Hair follicular keratinocyte (primary cell): ENCODE measurements around a stretch of chr3.

DNA sequence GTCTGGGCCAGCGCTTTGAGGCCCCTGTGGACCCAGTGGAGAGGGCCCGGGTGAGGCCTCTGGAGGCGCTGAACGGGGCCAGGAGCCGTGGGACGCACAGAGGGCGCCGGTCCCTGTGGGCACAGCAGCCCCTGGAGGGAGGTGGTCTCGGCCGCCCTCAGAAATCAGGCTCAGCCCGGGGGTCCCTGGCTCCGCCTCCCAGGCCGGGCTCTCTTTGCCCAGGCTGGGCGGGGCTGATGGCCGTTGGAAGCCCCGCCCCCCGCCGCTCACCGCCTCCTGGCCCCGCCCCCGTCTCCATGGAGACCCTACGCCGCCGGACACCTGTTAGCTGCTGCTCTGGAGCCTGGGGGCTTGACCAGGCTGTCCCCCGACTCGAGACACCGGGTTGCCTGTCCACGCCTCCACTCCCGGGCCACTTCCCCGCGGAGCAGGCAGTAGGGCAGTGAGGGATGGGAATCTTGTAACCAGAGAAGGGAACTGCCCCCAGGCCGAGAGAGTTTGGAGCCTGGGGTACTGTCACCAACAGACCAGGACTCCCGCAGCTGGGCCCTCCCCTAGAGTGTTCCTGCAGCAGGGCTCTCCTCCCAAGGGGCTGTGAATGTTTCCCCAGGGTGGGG lies 27.7 kb upstream of the RPL32 start:
- RAMPAGE, long total RNA = no peak

DNA sequence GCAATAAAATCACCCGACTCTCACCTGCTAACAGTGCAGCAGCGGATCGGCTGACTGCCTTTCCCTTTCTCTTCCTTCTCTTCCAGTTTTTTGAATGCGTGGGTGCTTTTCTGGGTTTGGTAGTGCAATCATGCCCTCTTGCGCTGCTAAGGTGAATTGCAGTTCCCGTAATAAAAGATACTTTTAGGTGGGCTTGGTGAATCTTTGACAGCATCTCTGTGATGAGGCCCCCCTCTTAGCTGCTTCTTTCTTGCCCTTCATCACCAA lies 50.6 kb upstream of the RPL32 start:
- RAMPAGE, long total RNA = no peak

GRCh38 chr3:12897295-12897884 lies 56.0 kb upstream of the RPL32 start:
- RAMPAGE, long total RNA = no peak

DNA sequence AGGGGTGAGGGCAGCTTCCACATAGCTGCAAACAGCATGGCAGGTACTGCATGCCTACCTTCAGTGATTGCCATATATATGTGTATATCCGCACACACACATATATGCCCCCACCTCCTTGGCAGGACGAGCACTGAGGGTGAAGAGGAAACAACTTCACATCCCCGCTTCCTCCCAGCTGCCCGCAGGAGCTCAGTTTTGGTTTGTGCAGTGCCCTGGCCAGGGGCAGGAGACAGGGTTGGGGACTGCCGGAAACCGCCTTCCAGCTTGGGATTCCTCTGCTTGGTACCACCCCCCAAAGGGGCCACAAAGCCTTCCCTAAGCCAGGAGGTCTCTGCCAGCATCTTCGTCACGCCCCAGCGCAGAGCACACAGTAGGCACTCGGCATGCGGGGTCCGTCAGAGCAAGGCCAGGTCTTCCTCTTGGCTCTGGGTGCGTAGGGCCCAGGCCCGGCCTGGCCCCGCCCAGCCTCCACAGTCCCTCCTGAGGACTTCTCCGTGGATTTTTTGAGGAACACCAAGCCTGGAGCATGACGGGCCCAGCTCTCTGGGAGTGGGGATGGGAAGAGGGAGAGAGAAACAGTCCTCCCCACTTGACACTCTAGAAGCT lies 61.9 kb upstream of the RPL32 start:
- RAMPAGE, long total RNA = no peak

DNA sequence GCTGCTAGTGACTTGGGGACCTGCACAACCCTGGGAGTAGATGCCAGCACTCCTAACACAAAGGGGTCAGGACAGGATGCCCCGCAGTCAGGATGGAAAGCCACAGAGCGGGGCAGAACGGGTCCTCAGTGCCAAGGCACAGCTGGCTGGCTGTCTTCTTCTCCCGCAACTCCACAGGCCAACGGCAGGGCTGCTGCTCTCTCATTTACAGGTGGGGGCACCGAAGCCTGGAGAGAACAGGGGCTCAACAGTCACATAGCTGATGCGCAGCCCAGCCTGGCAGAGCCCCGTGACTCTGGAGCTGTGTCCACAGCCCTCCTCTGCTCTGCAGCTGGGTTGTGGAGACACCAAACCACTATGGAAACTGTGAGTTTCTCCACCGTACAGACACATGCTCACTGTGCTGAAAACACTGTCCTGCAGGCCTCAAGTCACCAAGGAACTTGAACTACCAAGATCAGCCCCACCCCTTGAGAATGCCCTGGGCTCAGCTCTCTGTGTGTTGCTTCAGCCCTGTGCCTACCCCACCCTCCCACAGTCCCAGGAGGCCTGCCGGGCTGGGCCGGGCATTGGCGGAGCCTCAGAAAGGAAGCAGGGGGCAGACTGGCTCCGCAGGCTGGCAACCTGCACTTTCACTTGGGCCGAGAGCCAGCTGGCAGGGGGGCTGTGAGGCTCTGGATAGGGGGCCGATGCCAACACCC lies 113.6 kb upstream of the RPL32 start:
- RAMPAGE, long total RNA = no peak

DNA sequence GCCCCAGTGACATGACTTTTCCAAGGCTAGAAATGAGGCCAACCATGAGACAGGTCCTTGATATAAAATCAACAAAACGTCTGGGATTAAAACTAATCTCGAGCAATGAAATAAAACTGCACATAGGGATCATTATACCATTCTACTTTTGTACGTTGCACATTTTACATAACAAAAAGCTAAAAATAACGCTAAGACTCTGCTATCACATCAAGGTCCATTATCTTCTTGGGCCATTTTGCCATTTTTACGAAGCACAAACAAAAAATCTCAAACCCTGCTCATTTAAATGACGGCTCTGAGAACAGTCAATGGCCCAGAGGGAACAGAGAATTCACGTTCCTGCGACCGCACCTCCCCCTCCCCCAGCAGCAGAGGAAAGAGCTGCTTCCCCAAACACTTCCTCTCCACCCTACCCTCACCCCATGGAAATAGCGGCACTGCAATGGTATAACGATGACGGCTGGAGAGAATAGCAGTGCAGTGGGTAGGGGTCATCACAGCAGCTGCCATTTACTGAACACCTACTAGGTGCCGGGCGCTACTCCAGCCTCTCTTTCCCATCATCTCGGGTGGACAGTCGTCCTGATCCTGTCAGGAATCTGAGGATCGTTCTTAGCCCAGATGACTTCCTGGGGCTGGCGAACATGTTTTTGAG lies 113.4 kb downstream of the IQSEC1 start:
- RAMPAGE, long total RNA = no peak

GRCh38 chr3:12970385-12971102 lies 102.7 kb downstream of the IQSEC1 start:
- RAMPAGE, long total RNA = no peak

- RAMPAGE, long total RNA = no peak
These were observed 80.1 kb downstream of the IQSEC1 start for GRCh38 chr3:12992984-12993638.

DNA sequence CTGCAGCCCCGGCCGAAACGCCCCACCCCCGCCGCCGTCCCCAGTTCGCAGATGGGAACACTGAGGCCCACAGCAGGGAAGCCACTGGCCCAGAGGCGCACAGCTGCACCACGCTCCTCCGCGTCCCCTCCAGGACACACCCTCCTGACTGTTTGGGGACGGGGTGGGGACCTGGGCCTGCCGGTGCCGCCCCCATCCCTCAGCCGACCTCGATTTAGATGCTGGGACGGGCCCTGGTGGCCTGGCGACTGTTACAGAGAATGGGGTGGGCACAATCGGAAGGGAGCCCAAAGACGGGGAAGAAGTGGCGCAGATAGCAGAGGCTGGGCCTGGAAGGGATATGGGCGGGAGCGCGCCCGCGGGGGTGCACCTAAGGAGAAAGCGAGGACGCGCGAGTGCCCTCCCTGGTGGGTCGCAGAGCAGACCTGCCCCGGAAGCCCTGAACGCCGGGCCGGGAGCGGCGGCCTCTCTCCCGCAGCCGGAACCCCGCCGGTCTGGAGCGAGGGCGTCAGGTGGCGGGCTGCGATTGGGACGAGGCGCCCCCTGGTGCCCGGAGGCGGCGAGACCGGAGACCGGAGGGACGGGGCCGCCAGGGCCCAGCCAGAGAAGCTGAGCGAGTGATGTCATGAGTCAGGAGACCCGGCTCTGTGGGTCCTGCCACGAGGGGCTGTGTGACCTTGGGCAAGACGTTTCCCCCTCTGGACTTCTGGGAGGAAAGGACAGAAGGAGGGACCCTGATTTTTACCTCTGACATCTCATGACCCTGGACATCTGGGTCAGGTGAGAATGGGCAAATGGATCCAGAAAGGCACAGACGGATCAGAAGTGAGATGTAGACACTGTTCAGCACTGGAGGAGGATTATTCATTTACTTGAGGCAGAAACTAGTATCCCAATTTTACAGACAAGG lies 78.4 kb downstream of the IQSEC1 start:
- RAMPAGE, long total RNA = no peak

DNA sequence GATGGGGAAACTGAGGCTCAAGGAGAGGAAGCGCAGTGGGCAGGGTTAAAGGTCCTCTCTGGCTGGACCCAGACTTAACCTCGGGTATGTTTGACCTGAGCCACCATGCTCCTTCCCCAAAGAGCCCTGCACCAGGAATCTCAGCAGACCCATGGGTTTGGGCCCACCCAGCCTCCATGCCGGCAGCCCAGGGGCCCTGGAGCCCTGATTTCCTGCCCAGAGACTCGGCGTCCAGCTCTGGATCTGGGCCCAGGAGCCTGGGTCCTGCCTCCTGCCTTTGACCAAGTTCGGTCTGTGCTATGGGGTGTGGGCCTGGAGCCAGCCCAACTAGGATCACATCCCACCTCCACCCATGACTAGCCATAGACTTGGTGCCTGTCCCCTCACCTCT lies 25.5 kb downstream of the IQSEC1 start:
- RAMPAGE, long total RNA = no peak

DNA sequence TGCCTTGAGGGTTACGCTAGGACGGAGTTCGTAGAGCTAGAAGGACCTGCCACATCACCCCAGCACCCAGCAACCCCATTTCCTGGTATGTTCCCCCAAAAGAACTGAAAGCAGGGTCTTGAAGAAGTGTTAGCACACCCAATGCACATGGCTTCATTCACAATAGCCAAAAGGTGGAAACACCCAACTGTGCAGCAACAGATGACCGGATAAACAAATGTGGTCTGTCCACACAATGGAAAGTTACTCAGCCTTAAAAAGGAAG lies 157.7 kb downstream of the NUP210 start:
- RAMPAGE, long total RNA = no peak

DNA sequence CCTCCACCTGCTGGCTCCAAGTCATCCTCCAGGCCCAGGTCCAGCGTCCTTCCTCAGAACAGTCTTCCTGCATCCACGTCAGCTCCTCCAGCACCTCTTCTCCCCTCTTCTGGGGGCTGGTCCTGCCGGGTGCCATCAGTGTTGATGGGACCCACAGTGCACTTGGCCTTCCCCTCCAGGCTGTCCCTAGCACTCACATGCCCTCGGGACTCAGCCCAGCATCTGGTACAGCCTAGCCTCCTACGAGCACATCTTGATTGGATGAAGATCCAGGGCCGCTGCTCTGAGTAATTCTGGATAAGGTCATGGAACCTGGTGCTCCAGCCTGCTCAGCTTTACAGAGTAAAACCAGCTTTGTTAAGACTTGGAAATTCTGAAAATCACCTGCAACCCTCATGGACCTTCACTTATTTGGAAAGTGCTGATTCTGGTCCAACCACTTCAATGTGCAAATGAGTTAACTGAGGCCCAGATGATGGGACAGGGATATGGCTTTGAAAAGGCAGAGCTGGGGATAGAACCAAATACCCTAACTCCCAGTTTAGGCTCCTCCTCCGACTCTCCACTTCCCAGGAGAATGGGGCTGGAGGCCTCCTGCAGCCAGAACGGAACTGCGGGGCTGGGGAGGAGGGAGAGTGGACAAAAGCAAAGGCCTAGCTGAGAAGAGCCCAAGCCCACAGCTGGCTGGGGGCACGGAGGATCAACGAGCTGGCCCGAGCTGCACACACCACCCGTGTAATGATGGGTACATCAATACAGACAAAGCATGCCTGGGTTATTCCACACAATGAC lies 75.1 kb downstream of the NUP210 start:
- RAMPAGE, long total RNA = no peak

- RAMPAGE, long total RNA = no peak
These were observed 106.4 kb downstream of the FBLN2 start for GRCh38 chr3:13655206-13655817.

- RAMPAGE, long total RNA = no peak
These were observed 53.1 kb downstream of the WNT7A start for GRCh38 chr3:13826719-13827176.

DNA sequence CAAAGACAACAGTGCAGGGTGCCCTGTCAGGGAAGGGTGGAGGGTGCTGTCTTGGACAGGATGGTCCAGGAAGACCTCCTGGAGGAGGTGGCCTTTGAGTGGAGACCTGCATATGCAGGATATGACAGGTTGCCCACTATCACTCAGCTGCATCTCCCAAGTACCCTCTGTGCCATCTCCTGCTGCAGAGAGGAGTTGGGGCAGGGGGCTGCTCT lies 14.0 kb downstream of the WNT7A start:
- RAMPAGE, long total RNA = no peak

DNA sequence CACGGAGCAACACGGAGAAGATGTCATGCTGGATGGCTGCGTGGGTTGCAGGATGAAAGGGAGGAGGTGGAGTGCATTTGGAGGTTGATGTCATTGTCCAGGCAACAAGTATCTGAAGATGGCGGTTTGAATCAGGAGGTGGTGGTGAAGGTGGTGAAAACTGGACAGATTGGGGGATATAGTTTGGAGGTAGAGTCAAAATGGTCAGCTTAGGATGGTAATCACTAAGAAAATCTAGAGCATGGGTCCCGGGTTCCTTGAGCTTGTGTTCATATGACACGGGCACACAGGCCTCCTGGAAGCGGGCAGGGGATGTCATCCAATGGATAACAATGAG lies 13.1 kb downstream of the WNT7A start:
- RAMPAGE, long total RNA = no peak

DNA sequence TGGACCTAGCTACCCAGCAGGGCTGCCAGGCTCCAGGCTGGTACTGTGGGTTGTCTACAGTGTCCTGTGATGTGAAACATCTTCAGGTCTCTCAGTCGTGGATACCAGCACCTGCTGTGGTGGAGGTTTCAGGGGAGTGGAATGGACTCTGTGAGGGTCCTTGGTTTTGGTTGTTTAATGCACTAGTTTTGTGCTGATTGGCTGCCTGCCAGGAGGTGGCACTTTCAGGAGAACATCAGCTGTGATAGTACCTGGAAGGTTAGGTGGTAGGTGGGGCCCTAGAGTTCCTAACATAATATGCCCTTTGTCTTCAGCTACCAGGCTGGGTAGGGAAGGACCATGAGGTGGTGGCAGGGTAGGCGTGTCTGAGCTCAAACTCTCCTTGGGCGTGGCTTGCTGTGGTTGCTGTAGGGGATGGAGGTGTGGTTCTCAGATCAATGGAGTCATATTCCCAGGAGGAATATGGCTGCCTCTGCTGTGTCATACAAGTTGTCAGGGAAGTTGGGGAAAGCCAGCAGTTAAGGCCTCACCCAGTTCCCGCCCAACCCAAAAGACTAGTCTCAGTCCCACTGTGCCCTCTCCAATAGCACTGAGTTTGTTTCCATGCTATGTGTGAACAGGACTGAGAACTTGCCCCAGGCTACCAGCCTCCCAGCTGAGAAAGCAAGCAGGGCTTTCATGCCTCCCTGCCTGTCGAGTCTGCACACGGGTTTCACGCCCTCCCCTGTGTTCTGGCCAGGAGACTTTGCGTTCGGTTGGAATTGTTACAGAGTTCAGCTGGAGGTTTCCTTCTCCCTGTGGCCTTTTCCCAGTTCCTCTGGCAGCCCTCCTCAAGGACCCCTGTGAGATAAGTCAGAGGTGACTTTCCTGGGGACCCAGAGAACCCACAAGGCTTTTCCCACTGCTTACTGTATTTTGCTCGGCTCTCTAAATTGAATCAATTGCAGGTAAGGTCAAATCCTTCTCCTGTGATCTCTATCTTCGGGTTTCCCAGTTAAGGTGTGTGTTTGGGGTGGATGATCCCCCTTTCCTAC lies 107.6 kb downstream of the CHCHD4 start:
- RAMPAGE, long total RNA = no peak

DNA sequence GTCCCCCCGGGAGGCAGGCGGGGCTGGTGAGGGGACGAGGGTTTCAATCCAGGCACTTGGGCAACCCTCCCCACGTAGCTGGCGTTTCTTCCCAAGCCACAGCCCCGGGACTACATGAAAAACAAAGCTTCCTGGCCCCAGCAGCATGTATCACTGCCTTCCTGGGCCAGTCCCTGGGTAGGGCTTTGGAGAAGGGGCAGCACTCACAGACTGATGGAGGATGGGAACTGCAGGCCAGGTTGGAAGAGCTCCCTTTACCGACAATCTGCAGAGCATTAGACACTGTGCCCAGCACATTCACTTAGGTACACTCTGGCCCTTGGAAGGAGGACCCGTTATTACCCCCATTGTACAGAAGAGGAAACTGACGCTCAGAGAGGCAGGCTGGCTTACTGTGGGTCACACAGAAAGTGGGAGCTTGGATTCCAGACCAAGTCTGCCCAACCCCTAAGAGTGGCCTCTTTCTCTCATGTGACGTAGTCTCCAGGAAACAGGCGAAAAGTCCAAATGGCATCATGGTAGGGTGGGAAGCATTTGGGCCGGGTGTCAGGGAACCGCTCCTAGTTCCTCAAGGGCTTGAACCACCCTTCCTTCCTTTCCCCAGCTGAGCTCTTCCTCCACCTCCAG lies 78.7 kb upstream of the SLC6A6 start:
- RAMPAGE, long total RNA = no peak

DNA sequence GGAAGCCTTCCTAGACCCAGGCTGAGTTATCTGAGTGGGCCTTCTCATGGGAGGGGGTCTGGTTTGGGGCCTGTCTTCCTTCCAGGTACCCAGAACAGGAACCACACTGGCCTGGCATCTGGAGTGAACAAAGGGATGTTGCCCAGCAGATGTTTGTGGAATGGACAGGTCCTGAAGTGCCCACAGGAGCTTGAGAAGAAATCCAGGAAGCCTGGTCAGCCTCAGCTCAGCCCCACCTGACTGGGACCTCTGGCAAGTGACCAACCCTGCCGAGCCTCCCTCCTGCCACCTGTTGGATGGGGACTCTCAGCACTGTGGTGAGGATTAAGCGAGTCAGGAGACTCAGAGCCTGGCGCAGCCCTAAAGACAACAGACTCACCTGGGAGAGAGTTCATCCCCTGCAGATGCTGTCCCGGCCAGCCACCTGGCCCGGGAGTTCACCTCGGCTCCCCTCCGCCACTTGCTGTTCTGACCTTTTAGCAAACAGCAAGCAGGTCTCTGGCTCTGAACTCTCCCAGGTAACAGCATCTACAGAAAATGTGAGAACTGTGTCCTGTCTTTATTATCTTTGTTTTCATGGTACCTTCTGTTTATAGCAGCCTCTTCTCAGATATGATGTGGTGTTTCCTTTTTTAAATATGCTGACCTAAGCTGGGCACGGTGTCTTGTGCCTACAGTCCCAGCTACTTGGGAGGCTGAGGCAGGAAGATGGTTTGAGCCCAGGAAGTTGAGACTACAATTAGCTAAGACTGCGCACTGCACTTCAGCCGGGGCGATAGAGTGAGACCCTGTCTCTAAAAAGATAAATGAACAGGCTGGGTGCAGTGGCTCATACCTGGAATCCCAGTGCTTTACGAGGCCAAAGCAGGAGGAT lies 32.6 kb upstream of the SLC6A6 start:
- RAMPAGE, long total RNA = no peak

- RAMPAGE, long total RNA = no peak
These were observed 39.2 kb downstream of the SLC6A6 start for GRCh38 chr3:14441598-14442049.